Hair follicular keratinocyte (primary cell): ENCODE measurements around a stretch of chr2.

DNA sequence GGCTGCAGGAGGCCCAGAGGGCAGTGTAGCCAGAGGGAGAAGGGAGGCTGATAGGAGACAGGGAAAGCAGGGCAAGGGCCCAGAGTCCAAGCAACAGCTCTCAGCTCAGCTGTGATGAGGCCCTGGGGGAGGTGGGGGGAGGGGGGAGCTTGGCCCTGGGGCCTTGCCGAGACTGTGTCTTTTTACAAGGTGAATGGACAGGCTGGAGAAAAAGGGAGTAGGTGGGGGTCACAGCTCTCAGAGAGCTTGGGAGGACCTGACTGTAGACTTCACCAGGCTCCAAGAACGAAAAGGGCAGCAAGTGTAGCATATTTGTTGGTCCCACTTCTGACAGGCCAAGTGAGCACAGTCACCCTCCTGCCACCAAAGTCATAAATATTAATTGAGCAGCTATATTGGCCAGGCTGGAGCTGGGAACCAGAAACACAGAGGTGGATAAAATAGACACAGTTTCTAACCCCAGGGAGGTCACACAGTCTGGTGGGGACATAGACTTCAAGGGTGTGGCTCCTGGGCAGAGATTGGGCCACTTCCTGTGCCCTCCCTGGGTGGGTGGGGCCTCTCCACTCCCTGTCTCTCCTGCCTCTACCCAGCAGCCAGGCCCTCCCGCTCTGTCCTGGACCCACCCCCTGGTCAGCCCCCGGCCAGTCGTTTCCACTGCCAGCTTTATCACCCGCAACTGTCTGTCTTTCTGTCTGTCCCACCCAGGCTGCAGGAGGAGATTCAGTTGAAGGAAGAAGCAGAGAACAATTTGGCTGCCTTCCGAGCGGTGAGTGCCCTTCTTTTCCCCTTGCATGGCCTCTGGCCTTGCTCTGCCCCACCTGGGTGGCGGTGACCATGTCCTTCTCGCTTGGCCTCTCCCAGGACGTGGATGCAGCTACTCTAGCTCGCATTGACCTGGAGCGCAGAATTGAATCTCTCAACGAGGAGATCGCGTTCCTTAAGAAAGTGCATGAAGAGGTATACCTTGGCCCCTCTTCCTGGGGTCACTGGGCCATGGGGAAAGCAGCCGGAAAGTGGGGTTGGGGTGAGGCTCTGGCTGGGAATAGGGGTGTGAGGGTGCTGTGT, 1.5 kb downstream of the DES start:
- RAMPAGE, long total RNA: no peak

DNA sequence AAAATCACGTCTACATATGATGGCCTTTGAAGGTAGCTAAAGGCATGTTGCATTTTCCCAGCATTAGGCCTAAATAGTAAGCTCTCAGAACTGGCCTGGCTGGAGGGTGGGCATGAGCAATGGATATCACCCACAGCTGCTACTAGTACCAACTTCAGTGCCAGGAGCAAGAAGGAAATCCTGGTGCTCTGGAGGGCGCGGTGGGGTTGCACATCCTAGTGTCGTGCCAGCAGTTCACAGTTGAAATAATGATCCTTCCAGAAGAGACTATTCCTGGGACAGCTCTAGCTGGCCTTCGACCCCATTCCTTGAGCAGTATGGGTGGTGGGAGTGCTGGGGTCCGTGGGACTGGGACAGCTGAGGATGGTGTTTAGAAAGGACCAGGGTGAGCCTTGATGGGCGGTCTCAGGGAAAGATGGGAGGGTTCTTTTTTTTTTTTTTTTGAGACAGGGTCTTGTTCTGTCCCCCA, 4.9 kb downstream of the DES start:
- RAMPAGE, long total RNA: no peak

DNA sequence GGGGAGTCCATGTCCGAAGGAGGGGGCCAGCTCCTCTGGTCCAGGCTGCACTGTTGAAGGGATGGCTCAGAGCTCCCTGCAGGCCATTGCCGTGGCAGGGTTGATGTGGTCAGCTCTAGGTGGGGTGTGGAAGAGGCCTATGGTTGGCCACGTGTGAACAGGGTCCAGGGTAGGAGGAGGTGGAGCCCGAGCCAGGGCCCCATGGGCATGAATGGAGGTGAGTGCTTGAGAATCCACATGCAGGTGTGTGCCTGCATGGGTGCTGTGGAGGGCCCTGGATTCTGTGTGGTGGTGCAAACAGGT, 1.1 kb downstream of the SPEG start:
- RAMPAGE, long total RNA: no peak

- RAMPAGE, long total RNA: no peak
Observed at GRCh38 chr2:219448856-219449364, 14.3 kb downstream of the SPEG start.

GRCh38 chr2:219451334-219452087, 16.9 kb downstream of the SPEG start:
- RAMPAGE, long total RNA: no peak

GRCh38 chr2:219452088-219452533, 17.5 kb downstream of the SPEG start:
- RAMPAGE, long total RNA: no peak

- RAMPAGE, long total RNA: no peak
Observed at GRCh38 chr2:219476614-219477532, 19.1 kb upstream of the SPEGNB start.

GRCh38 chr2:219522072-219522729, 7.9 kb downstream of the ASIC4 start:
- RAMPAGE, long total RNA: no peak

DNA sequence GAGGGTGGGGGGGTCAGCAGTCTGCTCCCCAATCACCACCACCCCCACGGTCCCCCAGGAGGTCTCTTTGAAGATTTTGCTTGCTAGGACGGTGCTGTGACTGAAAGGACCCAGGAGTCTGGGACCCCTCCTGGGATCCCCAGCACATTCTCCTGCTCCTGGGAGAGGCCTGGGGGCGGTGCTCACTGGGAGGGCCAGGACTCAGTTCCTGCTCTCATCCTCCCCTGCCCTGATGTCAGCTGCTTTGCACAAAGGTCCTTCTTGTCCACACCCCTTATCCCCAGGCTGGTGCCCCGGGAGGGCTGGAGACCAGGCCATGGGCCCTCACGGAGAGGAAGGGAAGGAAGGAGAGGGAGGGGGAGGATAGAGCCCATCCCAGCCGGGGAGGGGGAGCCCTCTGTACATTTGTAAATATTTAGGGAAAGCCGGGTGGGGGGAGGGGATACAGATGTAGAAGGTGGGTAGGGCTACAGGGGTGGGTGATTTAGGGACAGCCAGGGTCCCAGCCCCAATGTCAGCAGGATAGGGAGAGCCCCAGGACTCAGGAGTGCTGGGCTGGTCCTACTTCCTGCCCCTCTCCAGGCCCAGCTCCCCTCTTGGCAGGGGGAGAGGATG, 5.5 kb downstream of the CHPF start:
- RAMPAGE, long total RNA: no peak

- RAMPAGE, long total RNA: no peak
Observed at GRCh38 chr2:219551866-219552291, 8.1 kb downstream of the TMEM198 start.

DNA sequence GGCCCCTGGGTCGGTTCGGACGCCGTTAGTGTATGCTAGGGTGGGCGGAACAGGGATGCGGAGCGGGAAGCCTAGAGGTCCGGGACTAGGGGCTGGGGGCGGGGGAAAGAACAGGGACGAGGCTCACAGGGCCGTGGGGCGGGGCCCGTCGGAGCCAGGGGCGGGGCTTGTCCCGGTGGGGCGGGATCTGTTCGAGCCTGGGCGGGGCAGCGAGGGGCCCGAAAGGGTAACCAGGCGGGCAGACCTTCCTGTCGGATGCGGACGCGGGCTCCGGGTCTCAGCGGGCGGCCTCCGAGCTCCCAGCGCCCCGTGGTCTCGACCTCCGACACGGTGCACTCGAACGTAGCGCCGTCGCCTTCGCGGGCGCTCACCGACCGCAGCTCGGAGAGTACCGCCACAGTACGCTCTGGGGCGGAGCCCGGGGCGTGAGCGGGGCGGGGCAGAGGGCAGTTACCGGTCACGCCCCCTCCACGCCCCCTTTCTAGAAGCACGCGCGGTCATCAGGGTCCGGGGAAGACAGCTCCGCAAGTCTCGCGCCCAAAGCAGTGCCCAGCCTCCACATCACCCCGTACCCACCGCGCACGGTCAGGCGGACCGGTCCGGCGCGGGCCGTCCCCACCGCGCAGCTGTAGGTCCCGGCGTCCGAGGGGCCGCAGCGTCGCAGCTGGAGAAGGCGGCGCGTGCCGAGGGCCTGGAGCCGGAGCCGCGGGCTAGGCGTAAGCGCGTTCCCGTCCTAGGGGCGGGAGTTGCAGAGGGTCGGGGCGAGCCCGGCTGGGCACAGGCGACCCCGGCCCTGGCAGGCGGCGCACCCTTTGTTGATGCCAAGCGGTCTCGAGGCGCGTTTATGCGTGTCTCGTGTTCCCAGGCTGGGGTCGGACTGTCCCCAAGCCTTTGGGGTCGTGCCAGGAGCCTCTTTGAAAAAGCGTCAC, 8.7 kb downstream of the TMEM198 start:
- RAMPAGE, long total RNA: no peak

GRCh38 chr2:219592644-219593134, 5.0 kb upstream of the STK11IP start:
- RAMPAGE, long total RNA: no peak

- RAMPAGE, long total RNA: no peak
Observed at GRCh38 chr2:219601211-219601730, 3.6 kb downstream of the STK11IP start.

DNA sequence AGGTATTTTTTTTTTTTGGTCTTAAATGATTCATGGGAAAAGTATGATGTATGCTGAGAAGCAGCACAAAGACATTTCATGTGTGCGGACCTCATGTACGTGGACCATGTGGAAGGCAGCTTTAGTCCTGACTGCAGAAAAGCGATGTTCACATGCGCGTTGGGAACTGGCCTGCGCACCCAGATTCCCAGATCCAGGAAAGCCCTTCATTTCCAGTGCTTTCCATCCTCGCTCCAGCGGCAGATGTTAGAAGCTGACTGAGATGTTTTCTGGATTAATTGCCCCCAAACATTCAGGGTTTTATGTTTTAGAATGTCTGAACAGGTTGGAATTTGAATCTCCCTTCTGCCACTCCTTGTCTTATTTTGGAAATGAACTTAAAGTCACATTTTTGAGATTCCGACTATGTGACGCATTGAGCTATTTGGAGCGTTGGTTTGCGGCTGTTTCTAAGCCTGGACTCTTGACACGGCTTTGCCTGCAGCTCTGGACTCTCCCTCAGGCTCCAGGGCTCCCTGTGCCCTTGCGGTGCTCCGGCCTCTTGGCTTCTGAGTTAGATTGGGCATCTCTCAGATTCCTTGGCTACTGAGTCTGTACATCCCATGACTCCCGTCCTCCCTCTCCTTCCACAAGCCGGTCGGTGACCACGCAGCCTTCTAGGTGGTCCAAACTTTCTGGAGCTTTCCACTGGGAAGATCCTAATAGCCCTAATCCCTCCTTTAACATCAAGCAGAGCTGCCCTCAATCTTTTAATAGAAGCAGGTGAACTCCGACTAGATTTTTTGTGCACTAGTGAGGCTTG, 61.6 kb downstream of the SLC4A3 start:
- RAMPAGE, long total RNA: no peak

DNA sequence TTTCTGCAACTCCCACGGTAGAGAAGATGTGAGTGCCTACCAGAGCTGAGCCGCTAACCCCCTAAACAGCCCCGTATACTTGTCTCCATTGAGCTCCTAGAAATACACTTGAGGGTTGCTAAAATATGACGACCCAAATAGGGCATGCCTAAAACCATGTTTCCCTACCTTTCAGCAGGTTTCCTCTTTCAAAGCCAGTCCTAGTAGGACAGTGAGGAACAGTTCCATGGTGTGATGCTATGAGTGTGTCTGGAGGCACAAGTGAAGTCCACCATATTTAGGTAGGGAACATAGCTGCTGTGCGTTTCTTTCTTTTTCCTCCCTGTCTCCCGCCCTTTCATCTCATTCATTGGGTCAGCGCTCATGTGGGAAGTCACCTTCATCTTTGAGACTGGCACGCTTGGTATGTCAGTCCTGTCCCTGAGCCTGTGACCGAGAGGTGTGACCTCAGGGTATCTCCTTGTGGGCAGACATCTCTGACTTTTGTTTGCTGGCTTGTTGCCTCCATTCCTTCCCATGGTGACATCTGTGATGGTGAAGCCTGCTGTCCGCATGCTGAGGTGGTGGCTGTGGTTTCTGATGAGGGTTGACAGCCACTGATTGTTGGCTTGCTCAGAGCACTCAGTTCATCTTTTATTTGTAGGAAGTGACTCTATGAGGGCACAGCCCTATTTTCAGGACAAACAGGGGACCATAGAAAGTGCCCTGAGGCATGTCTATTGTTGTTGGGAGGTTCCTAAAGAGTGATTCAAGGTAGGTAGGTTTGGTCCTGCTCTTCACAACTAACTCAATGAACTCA, 139.1 kb downstream of the SLC4A3 start:
- RAMPAGE, long total RNA: no peak

GRCh38 chr2:219912530-219913114, 285.2 kb downstream of the SLC4A3 start:
- RAMPAGE, long total RNA: no peak

- RAMPAGE, long total RNA: no peak
Observed at GRCh38 chr2:220076806-220077181, 449.4 kb downstream of the SLC4A3 start.

GRCh38 chr2:220935829-220936186, 636.3 kb downstream of the EPHA4 start:
- RAMPAGE, long total RNA: no peak

GRCh38 chr2:221103699-221104276, 468.3 kb downstream of the EPHA4 start:
- RAMPAGE, long total RNA: no peak

DNA sequence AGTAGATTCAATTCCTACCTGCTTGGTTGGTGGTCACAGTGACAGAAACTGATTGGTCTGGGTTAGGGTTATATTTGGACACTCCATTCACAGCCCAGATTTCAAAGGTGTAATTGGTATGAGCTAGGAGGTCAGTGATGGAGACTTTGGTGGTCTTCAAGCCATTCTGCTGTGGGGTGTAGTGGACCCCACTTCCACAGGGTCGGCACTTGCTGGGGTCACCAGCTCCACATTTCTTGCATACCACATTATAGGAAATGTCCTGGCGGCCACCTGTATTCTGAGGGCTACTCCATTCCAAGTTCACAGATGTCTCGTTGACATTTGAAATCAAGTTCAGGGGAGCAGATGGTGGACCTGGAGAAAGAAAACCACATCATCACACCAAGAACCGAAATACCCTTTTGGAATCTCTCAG, 89.8 kb downstream of the EPHA4 start:
- RAMPAGE, long total RNA: no peak